Left ventricle myocardium (tissue), 1 donor: ENCODE measurements around the genes TRIM29 and ARHGEF12.

GRCh38 chr11:119699001-119699843 lies 29.8 kb downstream of the NECTIN1 start:
- PRO-cap, result no peak

GRCh38 chr11:119728476-119729074 lies 425 bp downstream of the NECTIN1 start:
- PRO-cap, result no peak

GRCh38 chr11:119780272-119780535 lies 51.2 kb upstream of the NECTIN1 start:
- PRO-cap, result bidirectional peak, plus-strand start at chr11:119780468, minus-strand start at chr11:119780395

GRCh38 chr11:119994633-119994883 lies 143.4 kb downstream of the TRIM29 start:
- PRO-cap, result no peak

GRCh38 chr11:120127183-120127598 lies 10.7 kb downstream of the TRIM29 start:
- PRO-cap, result no peak

- PRO-cap, result no peak
These were observed 5.7 kb downstream of the TRIM29 start for GRCh38 chr11:120132141-120132781.

- PRO-cap, result no peak
These were observed at the start of gene TRIM29 for GRCh38 chr11:120137750-120138865. TRIM29 (minus strand) TSS chr11:120138113.

DNA sequence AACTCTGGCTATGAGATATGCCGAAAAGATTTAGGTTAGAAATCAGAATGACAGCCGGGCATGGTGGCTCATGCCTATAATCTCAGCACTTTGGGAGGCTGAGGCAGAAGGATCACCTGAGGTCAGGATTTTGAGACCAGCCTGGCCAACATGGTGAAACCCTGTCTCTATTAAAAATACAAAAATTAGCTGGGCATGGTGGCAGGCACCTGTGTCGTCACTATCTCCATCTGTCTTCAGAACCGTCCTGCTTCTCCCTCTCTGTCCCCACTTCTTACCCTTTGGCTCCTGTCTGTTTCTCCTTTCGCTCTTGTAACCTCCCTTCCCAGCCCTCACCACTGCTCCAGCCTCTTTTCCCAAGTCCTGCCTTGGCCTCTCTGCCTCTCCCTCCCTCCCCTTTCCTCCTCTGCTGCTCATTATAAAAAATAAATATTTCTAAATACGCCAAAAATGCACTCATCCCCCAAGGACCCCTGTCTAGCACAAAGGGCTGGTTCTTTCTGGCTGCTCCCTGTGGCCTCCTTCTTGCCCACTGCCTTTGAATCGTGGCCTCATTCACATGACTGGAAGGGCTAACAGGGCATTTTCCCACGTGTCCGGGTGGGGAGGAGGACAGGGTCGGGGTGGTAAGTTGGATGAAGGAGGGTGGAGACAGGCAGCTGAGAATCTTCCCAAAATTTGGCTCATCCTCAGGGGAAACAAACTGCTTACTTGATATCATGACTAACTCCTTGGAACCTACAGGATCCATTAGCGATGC lies 26.5 kb upstream of the OAF start:
- PRO-cap, result unidirectional peak, minus-strand start at position 283 of the sequence

DNA sequence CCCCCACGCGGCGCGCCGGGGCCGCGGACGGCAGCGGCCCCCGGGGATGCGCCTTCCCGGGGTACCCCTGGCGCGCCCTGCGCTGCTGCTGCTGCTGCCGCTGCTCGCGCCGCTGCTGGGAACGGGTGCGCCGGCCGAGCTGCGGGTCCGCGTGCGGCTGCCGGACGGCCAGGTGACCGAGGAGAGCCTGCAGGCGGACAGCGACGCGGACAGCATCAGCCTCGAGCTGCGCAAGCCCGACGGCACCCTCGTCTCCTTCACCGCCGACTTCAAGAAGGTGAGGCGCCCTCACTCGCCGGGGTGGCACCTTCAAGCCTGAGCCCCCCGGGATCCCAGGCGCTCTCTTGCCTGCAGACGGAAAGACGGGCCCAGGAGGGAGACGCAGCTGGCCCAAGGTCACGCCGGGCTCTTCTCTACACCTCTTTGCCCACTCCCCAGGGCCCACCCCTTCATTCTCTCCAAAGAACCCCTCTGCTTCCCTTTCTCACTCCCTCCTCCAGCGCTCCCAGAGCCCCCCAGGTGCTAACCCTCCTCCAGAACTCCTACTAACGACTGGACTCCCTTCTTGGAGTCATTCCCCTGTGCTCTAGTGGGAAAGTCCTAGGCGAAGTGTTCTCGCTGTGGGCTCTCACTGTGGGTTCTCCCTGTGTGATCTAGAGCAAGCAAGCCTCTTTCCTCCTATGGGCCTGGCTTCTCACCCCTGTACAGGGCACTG lies 559 bp downstream of the OAF start:
- PRO-cap, result no peak

DNA sequence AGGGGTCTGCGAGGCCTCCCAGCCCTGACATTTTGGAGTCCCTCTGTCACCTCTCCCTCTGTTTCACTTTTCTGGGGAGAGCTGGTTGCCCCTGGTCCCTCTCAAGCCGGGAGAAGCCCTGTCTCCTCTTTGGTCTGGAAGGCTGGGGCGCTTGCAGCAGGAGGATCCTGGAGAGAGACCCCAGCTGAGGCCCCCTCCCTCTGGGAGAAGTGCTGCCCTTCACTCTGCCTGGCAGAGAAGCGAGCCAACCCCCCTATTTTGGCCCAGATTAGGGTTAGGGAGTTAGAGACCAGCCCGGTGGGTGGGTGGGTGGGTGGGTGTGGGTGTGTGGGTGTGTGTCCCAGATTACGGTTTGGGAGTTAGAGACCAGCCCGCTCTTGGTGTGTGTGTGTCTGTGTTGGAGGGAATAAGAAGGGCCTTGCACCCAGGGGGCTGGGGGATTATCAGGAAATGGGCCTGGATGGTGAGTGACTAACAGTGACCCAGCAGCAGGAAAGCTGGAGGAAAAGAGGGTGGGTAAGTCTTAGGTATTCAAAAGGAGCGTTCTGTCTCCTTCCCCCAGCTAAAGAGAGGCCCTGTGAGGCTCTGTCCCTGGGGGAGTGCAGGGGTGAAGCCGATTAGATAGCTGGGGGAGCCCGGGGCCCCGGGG lies 1.2 kb downstream of the OAF start:
- PRO-cap, result no peak

DNA sequence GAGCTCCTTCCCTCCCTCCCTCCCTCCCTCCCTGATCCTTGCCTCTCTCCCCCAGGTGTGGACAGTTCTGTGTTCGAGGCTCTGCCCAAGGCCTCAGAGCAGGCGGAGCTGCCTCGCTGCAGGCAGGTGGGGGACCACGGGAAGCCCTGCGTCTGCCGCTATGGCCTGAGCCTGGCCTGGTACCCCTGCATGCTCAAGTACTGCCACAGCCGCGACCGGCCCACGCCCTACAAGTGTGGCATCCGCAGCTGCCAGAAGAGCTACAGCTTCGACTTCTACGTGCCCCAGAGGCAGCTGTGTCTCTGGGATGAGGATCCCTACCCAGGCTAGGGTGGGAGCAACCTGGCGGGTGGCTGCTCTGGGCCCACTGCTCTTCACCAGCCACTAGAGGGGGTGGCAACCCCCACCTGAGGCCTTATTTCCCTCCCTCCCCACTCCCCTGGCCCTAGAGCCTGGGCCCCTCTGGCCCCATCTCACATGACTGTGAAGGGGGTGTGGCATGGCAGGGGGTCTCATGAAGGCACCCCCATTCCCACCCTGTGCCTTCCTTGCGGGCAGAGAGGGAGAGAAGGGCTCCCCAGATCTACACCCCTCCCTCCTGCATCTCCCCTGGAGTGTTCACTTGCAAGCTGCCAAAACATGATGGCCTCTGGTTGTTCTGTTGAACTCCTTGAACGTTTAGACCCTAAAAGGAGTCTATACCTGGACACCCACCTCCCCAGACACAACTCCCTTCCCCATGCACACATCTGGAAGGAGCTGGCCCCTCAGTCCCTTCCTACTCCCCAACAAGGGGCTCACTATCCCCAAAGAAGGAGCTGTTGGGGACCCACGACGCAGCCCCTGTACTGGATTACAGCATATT lies 10.9 kb upstream of the POU2F3 start:
- PRO-cap, result no peak

GRCh38 chr11:120230433-120230753 lies 9.5 kb upstream of the POU2F3 start:
- PRO-cap, result no peak

GRCh38 chr11:120230818-120231168 lies 9.1 kb upstream of the POU2F3 start:
- PRO-cap, result no peak

DNA sequence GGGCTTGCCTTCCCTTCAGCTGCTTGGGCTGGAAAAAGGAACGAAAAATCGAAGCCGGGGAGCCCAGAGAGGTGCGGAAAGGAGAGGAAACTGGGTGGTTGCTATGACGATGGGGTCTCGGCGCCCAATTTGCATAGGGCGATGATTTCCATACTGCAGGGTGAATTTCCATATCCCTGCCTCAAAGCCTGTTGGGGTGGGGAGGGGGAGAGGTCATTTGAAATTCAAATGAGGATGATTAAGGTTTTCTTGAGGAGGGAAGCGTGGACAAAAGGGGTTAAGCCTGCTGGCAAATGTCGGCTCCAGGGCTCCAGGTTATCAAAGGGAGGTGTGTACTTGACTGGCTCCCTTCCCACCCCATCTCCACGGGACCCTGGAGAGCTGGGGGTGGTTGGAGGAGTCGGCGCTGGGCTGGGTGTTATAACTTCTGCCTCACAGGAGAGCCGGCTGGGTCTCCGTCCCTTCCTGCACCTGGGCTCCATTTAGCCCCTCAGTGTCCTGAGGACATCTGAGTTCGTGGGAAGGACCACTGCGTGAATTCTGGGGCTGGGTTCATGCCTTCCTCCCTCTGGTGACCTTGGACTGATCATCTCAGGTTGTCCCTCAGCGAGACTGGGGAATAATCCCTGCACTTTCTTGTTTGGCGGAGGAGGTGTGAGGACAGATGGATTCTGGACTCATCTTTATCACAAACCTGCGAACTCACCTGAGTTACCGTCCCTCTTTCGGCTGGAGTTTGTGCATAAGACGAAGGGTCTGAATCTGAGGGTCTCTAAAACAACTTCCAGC lies 15.6 kb downstream of the POU2F3 start:
- PRO-cap, result no peak

DNA sequence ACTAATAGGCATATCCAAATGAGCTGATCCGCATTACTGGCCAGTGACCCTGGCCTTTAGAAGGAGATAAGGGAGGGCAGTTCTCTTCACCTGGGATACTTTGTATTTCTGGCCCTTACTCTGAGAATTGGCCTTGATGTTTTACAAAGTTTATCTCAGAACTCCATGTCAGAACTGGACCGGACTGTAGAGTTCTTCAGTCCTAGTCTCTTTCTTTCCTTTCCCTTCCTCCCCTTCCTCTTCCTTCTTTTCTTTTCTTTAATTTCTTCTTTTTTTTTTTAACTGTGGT lies 788 bp downstream of the TLCD5 start:
- PRO-cap, result no peak

GRCh38 chr11:120335445-120336617 lies at the start of gene ARHGEF12:
ARHGEF12 (plus strand) TSS chr11:120336413.
- PRO-cap, result bidirectional peak, plus-strand start at chr11:120335774, minus-strand start at chr11:120335775; bidirectional peak, plus-strand start at chr11:120336051, minus-strand start at chr11:120335977; bidirectional peak, plus-strand start at chr11:120336255, minus-strand start at chr11:120336118; bidirectional peak, plus-strand start at chr11:120336413, minus-strand start at chr11:120336312

DNA sequence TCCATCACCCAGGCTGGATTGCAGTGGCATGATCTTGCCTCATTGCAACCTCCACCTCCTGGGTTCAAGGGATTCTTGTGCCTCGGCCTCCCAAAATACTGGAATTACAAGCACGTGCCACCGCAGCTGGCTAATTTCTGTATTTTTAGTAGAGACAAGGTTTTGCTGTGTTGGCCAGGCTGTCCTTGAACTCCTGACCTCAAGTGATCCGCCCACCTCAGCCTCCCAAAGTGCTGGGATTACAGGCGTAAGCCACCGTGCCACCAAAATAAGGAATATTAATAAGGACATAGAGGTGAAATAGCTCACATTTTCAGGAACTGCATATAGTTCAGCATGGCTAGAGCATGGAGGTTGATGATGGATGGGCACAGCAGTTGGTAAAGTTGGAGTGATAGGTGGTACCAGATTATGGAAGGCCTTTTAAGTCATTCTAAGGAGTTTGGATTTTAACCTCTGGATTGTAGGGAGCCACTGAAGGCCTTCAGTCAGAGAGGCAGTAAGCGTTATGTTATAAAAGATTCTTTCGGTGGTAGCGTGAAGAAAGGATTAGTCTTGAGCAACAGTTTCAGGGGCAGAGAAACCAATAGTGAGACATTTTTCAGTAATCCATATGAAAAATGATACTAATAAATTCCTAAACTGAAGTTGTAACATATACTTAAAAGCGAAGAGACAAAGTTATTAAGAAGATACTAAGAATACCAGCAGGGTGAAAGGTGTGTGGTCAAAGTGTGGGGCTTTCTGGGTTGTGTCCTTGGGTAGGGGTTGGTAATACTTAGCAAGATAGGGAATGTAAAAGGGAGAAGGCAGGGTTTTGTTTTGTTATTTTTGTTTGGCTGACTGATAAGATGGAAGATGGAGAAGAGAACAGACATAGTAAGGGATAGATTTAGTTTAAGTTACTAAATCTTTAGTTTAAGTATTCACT lies 21.7 kb downstream of the ARHGEF12 start:
- PRO-cap, result no peak

DNA sequence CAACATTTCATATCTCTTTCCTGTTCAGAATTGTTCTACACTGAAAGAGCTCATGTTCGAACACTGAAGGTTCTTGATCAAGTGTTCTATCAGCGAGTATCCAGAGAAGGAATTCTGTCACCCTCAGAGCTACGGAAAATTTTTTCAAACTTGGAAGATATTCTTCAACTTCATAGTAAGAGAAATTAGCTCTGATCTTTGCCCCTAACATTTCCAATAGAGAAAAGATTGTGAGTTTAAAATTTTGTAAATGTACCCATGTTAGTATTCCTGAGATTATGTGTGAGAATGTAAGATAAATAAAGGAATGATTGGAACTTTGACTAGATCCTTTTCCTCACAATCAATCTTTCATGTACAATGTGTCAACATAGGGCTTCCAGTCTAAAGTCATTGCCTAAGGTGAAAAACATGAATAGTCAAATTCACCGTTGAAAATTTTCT lies 52.4 kb upstream of the GRIK4 start:
- PRO-cap, result no peak

DNA sequence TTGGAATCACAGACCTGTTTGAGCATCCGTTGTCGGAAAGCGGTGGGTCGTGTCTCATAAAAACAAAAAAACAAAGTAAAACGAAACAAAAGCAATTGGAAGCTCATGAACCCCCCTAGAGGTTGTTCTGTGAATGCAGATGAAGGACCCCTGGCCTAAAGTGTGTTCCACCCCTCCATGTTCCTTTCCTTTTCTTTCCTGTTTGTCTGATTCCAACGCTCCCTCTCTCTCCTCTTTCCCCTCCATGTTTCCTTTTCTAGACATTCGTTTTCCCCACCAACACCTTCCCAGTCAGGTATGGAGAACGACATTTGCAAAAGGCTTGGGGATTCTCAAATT lies 203.8 kb downstream of the GRIK4 start:
- PRO-cap, result no peak

DNA sequence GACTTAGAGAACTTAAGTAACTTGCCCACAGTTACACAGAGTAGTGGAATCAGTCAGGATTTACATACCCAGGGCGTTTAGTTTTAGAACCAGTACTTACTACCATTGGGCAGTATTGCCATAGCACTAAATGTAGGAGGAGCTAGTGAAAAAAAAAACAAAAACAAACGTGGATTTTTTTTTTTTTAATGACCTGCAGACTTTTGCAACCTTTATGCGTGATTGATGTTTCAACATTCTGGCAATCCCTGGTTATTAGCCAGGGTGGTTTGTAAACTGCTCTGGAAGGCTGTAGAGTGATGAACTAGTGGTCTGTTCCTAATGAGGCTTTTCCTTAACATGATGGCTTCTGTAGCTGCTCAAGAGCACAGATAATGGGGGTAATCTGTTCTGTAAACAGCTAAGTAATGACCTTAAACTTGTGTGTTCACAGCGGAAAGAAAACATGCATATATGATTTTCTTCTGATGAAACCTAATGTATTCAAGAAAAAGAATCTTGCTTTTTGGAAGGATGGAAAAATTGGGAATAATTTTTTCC lies 11.5 kb downstream of the TBCEL start:
- PRO-cap, result no peak